Vagina (tissue), 1 donor: ENCODE results near the gene HSFX2.

DNA sequence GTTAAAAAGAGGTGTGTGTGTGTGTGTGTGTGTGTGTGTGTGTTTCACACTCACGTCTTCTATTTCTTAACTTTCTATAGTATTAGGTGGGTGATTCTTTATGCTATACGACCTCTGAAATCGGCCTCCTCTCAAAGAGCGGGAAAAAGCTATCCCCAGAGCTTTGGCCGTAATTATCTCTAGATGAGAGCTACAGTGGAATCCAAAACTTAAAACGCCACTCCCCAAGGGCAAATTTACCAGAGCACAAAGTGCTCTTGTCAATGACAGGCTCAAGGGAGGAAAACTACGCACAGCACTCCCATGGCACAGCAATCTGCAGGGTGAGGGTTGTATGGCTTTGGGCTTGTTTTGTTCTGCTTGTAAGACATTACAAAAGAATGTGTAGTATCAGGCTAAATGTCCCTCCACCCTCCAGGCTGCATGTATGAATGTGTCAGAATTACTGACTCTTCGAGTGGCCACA, 44.1 kb downstream of the ARHGEF6 start:
- PRO-cap, result no peak
- RAMPAGE, long total RNA, result no peak

GRCh38 chrX:137563277-137563604, 2.7 kb upstream of the ZIC3 start:
- PRO-cap, result no peak
- RAMPAGE, long total RNA, result no peak

DNA sequence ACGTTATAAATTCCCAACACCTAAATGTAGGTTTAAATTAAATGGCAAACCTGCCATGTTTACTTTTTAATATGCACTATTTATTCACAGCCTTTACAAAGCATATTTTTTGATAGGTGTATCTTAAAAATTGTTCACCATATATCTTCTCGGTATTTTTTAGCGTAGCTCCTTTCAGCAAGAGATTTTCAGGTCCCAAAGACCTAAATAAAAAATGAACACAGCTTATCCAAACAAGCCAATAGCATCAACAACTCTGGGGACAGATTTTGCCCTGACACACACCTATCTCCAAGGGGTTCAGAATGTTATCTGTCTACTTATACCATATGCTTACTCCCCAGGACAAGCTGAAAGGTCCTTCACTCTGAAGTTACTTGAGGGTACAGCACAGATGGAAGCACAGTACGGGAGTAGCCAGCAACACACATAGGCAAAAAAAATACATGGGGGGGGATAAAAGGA, 90.6 kb upstream of the MCF2 start:
- PRO-cap, result no peak
- RAMPAGE, long total RNA, result no peak

GRCh38 chrX:140503404-140504499, 1.1 kb downstream of the SOX3 start:
- PRO-cap, result no peak
- RAMPAGE, long total RNA, result no peak

GRCh38 chrX:140918537-140919049, 83.8 kb upstream of the SPANXB1 start:
- PRO-cap, result no peak
- RAMPAGE, long total RNA, result no peak

- PRO-cap, result no peak
- RAMPAGE, long total RNA, result no peak
These were observed 277 bp downstream of the SPANXD start for GRCh38 chrX:141698336-141698588.

DNA sequence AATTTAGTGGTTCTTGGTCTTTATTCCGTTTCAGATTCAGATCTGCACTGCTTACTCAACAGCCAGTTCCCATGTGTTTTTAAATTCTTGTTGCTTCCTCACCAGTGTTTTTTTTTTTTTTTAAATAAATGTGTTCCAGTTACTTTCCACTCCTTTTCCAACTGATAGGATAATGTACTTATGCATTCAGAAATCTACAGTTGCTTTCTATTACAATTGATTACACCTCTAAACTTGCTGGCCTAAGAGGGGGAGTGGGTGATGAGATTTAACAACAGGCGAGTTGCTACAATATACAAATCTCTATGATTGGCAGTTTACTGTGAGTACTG, 8.0 kb downstream of the MAGEC3 start:
- PRO-cap, result no peak
- RAMPAGE, long total RNA, result no peak

DNA sequence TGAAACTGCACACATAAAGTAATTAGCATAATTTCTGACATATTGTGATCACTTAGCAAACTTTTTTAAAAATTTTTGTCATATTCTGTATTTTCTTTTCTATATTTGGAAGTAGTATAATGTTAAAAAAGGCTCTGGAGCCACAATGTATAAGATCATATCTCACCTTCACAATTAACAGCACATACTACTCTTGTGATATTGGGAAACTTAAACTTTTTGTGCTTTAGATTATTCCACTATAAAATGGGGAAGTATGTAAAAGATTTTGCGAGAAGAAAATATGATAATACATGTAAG, 322.6 kb upstream of the SPANXN4 start:
- PRO-cap, result unidirectional peak, plus-strand start at position 125 of the sequence
- RAMPAGE, long total RNA, result no peak

DNA sequence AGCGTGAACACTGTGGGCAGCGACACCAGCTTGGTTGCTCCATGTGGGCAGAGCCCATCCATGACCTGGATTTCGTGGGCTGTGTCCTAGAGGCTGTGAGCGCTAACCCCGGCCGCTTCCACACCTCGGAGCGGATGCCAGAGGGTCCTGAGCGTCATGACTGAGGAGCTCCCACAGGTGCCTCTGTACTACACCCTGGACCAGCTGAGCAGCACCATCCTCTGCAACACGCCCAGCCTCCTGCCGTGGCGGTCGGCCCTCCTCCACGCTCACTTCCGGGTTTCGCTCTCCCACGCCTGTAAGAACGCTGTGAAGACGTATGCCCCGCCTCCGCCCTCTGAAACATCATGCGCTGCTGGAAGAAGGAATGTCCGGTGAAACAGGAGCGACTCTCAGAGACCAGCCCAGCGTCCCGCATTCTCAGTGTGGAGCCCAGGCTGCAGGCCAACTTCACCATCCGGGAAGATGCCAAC, 186.3 kb upstream of the SLITRK2 start:
- PRO-cap, result no peak
- RAMPAGE, long total RNA, result no peak

DNA sequence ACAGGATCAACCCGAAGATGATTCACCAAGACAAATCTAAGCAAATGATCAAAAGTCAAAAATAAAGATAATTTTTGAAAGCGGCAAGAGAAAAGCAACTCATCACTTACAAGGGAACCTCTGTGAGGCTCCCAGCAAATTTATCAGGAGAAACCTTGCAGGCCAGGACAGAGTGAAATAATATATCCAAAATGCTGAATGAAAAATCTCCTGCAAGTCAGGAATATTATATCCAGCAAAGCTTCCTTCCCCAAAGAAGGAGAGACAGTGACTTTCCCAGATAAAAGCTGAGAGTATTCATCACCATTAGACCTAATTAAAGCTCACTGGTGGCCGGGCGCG, 35.2 kb upstream of the SLITRK2 start:
- PRO-cap, result no peak
- RAMPAGE, long total RNA, result no peak

GRCh38 chrX:147936399-147936691, 24.6 kb downstream of the FMR1 start:
- PRO-cap, result no peak
- RAMPAGE, long total RNA, result no peak

GRCh38 chrX:147945250-147945806, 33.6 kb downstream of the FMR1 start:
- PRO-cap, result no peak
- RAMPAGE, long total RNA, result no peak

DNA sequence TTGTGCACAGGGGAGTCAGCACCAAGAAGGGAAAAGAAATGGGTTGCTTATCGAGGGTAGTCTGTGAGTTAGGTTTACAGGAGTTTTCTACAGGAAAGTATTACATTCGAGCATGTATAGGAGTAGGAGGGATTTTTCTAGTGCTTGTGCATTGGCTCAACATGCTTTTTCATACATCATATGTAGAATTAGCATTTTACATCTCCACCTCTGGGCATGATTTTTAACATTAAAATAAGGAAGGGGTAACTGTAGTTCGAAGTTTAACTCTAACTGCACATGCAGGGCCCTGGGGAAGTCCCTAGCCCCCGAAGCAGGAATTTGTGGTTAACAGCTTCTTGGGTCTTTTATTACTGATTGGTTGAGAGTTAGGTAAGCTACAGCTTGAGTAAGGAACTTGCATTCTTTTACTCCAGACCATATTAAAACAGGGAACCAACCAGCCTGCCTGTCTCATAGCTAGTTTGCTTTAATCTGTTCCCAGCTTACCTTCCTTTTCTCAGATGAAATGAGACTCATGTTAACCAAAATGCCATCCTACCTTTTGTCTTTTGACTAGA, 119.9 kb upstream of the AFF2 start:
- PRO-cap, result no peak
- RAMPAGE, long total RNA, result no peak

- PRO-cap, result no peak
- RAMPAGE, long total RNA, result no peak
These were observed 21.4 kb downstream of the IDS start for GRCh38 chrX:149483536-149484321.

DNA sequence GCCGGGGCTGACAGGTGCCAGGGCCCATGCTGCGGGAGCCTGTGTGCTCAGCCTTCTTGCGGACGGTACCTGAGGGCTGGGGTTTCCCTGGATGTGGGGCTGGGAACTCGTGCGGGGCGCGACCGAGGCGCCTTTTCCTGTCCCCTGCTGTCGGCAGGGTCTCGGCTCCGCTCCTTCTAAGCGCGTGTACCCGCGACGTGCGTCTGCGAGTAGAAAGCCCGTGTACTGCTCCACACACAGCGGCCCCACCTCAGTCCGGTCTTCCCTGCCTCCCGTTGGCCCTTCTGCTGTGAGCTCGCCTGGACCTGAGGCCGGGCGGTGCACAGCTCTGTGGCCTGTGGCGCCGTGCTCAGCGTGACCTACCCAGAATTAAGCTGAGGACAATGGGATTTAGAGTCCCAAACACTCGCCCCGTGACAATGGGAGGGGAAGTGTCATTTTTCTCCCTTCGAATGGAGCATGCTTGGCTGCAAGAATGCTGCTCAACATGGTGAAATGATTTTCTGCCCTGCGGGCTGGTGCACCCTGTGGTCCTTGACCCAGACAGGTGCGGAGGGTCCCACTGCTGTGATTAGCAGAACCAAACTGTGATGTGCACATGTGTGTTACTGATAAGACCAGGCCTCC, 580 bp downstream of the EOLA1 start:
- PRO-cap, result no peak
- RAMPAGE, long total RNA, result start-site peak on the plus strand centred at position 413 of the sequence, 211 bp wide, 7 reads

DNA sequence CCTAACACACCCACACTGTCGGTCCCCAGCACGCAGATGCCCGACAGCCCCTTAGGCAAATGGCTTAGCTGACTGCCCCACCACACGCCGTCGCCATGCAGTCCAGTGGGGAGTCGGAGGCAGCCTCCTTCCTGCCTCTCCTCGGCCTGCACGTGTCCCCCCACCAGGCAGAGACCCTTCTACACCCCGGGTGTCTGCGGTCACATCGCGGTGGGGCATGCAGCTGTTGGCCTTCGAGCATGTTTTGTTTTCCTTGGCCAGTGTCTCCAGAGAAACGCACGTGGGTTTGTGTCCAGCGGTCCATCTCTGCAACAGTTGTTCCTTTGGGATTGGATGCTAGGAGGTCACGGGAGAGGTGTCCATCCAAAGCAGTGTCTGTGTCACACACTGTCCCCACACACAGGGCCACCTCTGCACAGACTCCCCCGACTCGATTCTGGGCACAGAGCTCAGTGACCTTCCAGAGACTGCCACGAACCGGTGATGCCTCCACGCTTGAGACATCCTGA, at the start of gene HSFX2:
Gene HSFX2, minus strand, starts transcription at position 123 of the 509 bp plus-strand sequence.
- PRO-cap, result no peak
- RAMPAGE, long total RNA, result no peak

DNA sequence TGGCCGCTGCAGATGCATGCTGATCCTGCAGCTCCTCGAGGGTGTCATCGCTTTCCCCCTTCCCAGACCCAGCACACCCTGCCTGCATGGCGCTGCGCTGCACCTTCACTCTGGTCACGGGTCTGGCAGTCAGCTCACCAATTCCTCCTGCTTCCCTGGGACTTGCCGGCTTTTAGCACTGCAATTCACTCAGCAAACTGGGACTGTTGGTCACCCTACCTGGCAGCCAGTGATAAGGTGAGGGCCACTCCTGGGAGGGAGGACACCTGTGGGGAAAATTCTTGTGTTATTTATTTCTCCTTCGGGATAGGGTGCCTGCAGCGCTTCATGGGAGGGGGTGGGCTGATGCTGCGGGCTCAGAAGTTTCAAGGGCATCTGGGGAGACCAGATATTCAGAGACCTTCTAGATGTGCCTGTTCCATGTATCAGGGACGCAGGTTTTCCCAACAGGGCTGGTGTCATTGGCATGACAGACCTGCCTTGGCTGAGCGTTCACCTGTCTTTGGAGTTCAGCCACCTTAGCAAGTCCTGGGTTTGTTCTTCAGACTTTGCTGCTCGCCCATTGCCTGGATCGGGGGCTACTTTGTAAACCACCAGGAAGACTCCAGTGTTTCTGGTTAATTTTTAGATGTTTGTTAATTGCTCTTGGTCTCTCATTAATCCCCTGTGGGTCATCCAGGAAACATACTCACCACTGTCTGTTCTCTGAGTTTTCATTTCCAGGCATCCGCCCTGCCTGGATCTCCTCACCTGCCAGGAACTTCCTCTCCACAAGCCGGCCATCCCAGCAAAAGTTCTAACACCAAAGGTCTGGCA, 7.7 kb upstream of the EOLA2 start:
- PRO-cap, result no peak
- RAMPAGE, long total RNA, result start-site peak on the plus strand centred at position 471 of the sequence, 207 bp wide, 20 reads

DNA sequence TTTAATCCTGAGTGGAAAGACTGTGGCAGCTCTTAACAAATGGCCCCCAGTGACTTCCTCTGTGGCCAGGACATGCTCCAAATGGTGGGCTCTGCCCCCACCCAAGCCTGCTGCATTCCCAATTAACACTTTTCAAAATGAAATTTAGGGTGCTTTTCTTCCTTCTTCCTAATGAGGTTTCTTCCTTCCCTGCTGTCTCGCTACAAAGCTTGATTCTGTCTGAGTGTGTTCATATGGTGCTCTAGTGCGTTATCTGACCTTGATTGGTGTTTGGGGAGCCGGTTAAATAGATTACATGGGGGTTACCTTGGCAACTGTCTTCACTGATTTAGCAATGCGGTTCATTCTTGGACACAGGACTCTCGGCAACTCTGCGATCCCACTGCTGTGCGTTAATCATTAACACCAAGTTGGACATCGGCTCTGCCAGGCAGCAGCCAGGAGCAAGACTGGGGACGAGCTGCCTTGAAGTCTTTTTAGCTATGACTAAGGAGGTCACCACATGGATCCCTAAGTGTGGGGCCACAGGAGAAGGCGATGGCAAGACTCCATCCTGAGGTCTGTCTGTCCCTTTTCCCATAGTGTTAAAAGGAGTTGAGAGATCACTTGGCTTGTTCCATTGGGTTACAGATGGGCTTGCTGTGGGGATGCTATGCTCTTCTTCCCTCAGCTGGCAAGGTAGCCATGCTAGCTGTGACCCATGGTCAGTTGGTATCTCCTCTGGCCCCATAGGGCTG, 93.5 kb upstream of the MAMLD1 start:
- PRO-cap, result no peak
- RAMPAGE, long total RNA, result no peak

DNA sequence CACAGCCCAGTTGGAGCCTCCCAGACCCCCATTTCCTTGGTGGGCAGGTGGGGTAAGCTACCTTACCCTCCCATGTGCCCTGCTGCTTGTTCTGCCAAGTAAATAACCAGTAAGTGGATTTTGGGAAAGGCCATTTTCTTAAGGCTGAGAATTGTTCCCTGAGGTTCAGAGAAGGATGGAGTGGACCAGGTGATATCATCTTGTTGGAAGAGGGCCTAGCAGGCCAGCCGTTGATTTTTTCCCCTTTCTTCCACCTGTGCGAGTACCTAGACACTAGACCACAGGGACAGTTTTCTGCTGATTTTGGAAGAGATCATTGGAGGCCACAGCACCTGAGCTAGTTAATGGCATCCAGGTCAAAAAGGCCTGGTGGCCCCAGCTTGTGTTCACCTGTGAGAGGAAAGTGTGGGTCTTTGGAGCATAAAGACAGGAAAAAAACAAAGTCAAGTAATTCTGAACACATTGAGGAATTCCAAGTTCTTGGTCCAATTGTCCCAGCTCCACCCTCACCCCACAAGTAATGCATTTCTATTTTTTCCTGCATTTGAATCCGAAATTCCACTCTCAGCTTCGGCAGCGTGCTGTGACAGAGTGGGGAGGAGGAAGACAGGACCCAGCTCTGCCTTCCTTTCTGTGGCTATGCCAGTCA, 8.2 kb downstream of the MAMLD1 start:
- PRO-cap, result no peak
- RAMPAGE, long total RNA, result no peak

- PRO-cap, result no peak
- RAMPAGE, long total RNA, result no peak
These were observed 44.0 kb upstream of the MTMR1 start for GRCh38 chrX:150649115-150649607.